Vein endothelial cell (primary cell): ENCODE results near the genes ACTN1 and PLEKHD1.

DNA sequence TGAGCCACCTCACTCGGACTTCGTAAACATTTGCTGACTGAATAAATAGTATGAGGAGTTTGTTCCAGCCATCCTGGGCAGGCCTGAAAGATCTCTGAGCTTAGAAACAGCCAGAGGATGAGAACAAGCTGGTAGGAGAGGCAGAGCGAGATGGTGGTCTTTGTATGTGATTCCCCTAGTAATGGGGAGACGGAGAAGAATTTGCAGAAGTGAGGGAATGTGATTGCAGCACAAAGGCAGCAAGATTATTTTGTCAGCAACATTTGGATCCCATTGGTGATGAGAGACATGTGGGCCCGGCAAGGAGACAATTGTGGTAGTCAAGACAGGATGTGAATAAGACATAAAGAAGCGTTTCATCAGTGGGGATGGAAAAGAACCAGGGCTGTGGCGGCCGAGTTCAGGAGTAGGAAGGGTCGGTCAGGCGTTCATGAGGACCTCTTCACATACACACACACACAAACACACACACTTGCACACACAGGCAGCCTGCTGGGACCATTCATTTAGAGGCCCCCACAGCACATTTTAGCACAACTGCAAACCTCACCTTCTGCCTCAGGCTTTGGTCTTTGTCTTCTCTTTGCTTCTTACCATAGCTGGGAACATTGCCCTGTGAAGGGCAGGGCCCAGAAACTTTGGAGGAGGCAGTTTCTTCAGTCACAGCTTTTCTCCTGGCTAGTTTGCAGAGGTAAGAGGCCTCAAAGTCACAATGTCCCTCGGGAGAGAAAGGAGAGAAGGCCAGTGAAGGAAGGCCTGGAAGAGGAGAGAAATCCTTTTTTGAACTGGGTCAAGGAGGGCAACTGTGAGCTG, 155.3 kb downstream of the ZFP36L1 start:
- CAGE, long polyA plus RNA = no peak

DNA sequence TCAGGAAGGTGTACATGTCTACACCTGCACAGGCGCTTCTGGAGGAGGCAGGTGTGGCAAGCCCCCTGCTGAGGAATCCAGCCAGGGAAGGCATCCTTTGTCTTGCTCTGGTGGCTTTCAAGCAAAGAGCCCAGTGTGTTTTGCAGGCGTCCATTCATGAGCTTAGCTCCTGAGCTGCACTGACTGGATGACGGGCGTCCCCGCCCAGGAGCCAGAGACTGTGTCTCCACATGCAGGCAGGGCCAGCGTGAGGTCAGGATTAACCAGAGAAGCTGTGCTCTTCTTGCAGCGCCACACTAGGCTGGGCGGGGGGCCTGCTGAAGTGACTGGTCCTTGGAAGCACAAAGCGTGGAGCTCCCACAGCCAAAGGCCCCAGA, 116.2 kb downstream of the ZFP36L1 start:
- CAGE, long polyA plus RNA = no peak

GRCh38 chr14:68685109-68686041, 107.5 kb downstream of the ZFP36L1 start:
- CAGE, long polyA plus RNA = no peak

- CAGE, long polyA plus RNA = no peak
Measured at GRCh38 chr14:68806501-68806915, 13.6 kb upstream of the ZFP36L1 start.

DNA sequence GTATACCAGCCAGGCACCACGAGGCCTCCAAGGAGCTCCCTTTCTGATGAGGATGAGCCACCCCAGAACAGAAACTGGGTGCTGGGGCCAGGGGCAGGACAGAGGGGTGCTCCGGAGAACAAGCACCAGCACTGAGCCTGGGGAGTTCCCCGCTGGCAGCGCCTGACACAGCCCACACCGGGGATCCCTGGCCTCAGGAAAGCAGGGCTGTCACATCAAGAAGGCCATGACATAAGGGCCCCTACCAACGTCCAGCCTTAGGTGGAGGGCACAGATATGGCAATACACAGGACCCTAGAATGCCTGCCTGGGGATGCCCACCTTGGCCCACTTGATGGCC, 28.5 kb upstream of the ZFP36L1 start:
- CAGE, long polyA plus RNA = no peak

DNA sequence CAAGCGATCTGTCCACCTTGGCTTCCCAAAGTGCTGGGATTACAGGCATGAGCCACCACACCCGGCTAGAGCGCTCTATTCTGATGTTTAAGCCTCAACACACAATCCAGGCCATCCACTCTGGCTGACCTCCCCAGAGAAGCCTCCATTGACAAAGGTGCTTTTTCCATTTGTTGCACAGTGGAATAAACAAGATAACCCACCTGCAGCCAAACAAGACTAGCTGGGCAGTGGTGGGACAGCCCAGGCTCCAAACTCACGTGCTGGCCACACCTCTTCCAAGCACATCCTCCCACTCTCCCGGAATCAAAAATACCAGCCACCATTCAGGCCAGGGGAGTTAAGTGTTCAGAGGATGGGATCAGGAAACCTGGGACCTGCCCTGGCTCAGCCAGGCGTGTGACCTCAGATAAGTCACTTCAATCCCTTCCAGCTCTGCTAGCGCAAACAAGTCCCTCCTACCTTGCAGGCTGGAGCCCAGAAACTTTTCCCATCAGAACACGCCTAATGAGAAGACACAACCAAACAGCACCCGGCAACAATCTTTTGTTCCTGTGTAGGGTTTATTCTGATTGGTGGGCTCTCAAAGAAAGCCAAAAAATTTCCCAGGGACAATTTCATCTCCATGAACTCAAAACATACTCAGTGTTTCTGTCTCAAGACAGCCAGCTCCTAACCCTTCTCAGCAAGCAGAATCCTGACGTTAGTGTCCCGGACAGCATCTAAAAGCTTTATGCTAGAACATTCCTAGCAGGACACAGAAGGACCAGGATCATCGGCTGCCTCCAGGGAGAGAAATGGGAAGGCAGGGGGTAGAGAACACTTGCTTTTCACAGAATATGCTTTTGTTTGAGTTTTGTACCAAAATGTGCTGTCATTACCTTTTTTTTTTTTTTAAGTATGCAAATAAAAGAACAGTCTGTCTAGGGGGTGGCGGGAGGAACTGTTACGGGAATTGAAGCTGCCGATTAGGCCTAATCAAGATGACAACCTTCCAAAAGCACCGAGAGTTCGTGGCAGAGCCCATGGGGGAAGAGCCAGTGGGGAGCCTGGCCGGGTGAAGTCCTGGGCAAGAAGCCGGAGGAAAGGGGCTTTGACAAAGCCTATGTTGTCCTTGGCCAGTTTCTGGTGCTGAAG, 43.1 kb downstream of the ACTN1 start:
- CAGE, long polyA plus RNA = no peak

DNA sequence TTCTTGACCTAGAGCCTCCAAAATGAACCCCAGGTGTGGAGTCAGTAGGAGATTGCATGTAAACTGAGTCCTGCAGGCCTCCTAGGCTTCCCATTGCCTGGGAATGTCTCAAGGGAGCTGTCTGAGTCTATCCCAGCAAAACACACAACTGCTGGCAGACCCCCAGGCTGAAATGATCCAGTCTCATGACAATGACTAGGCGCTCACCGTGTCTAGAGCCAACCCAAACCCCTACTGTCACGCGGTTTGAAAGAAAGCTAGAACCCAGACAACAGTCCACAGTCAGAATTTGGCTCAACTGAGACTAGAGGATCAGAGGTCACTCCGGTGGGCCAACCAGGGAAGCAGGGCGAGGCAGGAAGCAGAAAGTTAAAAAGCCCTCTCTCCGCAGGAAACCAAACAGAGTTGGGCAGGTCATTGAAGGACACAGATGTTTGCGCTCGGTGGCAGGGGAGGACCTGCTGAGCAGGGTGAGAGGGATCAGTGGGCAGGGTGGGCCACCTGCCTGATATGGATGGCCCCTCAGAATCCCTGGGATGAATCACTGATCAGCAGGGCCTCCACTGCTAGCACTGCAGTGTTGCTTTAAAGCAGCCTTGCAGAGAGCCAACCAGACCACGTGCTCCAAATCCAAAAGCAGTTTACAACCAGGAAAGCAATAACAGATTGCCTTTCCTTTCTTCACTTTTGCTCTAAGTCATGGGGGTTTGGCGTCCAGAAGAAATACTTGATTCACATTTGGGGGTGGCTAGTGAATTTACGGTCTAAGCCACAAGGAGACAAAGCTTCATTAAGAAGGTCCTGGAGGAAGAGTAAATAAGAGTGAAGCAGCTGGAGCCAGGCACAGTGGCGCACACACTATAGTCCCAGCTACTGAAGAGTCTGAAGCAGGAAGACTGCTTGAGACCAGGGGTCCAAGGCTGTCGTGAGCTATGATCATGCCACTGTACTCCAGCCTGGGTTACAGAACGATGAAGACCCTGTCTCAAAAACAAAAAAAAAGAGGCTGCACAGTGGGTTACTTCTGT, 23.6 kb downstream of the ACTN1 start:
- CAGE, long polyA plus RNA = no peak

DNA sequence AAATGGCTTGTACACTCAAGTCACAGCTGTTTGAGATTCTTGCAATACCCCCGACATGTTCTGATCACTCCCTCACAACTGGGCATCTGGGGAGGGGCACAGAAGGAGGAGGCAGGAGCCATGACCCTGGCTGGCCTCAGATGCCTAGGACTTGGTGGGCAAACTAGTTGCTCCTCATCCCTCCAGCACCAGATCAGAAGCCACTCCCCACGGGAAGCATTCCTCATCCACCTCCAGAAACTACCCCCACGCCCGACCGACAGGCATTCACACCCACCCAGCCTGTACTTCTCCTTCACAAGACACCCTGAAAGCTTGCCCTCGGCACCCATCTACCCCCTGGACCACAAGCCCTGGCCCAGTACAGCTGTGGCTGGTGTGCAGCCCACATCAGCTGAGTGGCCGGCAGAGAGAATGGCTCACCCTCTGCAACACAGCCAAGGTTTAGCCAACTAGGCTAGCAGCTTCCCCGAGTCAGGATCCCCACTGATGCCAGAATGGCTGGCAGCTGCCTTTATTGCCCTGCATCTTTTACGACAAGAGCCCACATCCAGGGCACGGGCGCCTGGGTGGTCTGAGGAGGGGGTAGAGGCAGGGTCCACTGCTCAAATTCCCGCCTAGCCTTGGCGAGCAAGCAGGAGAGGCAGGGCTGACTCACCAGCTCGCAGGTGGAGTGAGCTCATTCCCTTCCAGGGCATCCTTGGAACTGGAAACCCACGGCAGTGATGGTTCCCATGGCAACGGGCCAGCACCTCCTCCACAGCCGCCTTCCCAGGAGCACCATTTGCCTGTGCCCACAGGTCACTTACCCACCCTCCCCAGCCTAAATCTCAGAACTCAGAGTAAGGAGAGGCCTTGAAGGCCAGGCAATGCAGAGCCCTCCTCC, 17.2 kb downstream of the ACTN1 start:
- CAGE, long polyA plus RNA = no peak

- CAGE, long polyA plus RNA = start-site peak on the minus strand at chr14:68979219-68979303, 699 and 1,440 reads in 2 replicates
Measured at GRCh38 chr14:68978975-68979415, at the start of gene ACTN1. Gene ACTN1 (minus strand): TSS chr14:68979302.

GRCh38 chr14:69039221-69039766, 60.2 kb upstream of the ACTN1 start:
- CAGE, long polyA plus RNA = no peak

DNA sequence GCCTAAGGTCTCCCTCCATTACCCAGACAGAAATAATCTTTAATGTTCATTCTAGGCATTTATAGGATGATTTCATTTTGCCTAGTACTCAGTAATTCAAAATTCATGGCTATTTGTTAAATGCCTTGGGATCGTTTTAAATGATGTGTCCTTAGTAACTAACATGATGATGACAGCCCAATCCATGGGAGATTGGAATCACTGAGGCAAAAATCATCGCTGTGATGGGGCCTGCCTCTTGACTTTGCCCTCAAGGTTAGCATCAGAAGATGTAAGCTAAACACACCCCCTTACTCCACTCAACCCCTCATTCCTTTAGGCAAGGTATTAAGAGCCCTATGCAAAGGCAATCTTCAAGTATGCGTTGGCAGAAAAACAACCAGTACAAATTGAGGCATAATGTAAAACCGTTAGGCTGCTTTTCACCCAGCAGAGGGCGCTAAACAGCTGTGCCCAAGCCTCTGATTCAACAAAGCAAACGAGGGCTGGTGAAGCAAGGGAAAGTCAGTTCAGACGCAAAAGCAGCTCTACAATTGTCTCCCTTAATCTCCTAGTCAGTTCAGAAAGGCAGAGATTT, 23.8 kb downstream of the DCAF5 start:
- CAGE, long polyA plus RNA = no peak

- CAGE, long polyA plus RNA = no peak
Measured at GRCh38 chr14:69483717-69484111, 814 bp upstream of the PLEKHD1 start.

GRCh38 chr14:69484259-69484940, at the start of gene PLEKHD1:
Gene PLEKHD1 (plus strand): TSS chr14:69484728.
- CAGE, long polyA plus RNA = no peak

DNA sequence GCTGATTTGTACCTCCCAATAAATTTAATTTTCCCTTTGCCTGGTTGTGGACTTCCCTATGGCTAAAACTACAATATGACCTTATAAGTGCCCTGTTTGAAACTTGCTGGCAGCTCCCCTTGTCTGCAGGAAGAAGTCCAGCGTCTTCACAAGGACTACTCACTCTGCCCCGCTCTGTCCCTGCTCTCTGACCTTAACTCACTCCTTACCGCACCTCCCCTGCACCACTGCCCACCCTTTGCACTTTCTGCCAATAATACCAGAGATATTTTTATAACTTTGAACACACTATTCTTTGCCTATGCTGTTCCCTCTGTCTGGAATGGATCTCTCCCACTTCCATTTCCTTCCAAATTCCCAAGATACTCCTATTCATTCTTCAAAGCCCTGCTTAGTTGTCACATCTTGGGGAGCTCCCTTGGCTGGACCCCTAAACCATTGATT, 7.4 kb downstream of the PLEKHD1 start:
- CAGE, long polyA plus RNA = no peak

GRCh38 chr14:69649221-69649674, 37.9 kb downstream of the SUSD6 start:
- CAGE, long polyA plus RNA = no peak

GRCh38 chr14:69770797-69771852, 4.2 kb downstream of the SRSF5 start:
- CAGE, long polyA plus RNA = start-site peak on the plus strand at chr14:69771578-69771635, 117 and 102 reads in 2 replicates

GRCh38 chr14:70252226-70252463, 63.4 kb upstream of the SLC8A3 start:
- CAGE, long polyA plus RNA = no peak

GRCh38 chr14:70559011-70559763, 24.4 kb upstream of the ADAM20 start:
- CAGE, long polyA plus RNA = no peak

DNA sequence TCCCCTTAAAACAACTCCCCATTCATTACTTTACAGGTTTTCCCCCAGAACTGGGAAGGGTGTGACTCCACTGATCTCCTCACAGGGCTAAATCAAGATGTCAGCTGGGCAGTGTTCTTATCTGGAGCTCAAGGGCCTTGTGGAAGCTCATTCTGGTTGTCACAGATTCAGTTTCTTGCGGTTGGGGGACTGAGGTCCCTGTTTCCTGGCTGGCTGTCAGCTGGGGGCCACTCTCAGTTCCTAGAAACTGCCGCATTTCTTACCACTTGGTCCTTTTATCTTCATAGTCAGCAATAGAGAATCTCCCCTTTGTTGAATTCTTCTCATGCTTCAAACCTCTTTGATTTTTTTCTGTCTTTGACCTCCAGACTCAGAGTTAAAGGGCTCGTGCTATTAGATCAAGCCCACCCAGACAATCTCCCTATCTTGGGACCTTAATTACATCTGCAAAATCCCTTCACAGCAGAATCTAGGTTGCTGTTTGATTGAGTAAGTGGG, 20.5 kb upstream of the PCNX1 start:
- CAGE, long polyA plus RNA = no peak

GRCh38 chr14:70905310-70905703, 2.0 kb upstream of the PCNX1 start:
- CAGE, long polyA plus RNA = no peak